Neural progenitor cell (in vitro differentiated cells): ENCODE measurements around a stretch of chr11.

GRCh38 chr11:63872022-63872874, 33.3 kb downstream of the MARK2 start:
- RAMPAGE, long total RNA = no peak

DNA sequence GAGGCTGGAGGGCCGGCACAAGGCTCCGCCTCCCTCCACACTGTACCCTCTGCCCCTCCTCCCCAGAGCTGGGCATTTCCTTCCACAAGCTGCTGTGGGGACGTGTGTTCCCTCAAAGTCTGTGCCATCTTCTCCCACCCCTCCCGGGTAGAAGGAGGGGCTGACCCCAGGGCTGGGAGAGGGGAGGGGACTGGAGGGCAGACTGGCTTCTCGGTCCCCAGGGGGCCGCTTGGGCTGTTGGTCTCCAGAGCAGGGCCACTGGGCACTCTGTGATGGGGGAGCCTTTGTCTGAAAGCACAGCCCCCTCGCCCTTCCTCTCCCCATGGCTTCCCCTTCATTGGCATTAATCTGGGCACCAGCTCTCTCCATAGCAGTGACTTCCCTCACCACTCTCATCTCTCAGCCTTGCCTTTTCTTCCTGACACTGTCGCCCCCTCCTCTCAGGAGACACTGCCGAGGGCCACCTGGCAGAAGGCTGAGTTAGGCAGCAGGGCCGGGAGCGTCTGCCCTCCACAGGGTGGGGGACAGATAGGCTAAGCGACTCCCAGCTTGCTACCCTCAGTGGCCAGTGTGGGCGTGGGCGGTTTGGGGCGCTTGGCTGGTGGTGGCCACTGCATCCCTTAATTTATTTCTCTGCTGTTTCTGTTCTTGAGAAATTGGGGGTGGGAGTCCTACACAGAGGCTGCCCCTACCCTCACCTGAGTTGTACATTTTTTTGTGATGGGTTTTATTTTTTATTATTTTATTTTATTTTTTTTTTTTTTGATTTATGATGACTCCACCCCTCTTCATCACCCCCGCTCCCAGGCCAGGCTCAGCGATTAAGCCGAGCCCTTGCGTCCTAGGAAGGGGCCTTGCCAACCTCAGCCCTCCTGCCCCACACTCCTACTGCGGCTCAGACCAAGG, 6.8 kb downstream of the RCOR2 start:
- RAMPAGE, long total RNA = no peak

DNA sequence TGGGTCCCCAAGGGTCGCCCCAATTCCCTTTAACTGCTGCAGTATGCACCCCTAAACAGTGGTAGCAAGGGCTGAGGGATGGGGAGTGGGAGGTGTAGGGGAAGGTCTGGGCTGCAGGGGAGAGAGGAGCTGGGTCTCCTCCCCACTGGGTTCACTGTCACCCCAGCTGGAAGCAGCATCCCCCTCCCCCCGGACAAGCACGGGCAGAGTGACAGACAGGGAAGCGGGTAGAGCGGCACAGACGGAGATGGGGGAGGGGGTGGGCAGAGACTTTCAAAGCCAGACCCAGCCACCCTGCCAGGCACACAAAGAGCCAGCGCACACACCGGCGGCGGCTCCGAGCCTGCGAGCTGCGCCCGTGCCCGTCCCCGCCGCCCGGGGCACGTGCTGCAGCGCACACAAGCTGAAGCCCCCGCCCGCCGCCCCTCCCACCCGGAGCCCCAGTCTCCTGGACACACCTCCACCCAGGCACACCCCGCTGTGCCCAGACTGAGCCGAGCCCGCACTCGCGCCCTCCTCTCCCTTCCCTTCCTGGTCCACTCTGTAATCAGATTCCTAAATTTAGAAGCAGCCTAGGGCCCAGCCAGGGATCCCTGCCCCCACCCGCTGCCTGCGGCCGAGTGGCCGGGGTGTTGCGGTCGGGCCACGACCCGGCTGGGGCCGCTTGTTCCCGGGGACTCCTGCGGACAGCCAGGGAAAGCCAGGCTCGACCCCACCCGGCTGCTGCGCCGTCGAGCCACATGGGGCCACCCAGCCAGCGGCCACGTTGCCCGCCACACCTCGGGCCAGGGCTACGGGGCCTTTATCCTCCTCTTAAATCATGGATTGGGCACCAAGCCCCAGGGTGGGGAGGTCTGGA, 966 bp upstream of the RCOR2 start:
- RAMPAGE, long total RNA = no peak

- RAMPAGE, long total RNA = no peak
These were observed 12.1 kb downstream of the OTUB1 start for GRCh38 chr11:63998113-63998901.

DNA sequence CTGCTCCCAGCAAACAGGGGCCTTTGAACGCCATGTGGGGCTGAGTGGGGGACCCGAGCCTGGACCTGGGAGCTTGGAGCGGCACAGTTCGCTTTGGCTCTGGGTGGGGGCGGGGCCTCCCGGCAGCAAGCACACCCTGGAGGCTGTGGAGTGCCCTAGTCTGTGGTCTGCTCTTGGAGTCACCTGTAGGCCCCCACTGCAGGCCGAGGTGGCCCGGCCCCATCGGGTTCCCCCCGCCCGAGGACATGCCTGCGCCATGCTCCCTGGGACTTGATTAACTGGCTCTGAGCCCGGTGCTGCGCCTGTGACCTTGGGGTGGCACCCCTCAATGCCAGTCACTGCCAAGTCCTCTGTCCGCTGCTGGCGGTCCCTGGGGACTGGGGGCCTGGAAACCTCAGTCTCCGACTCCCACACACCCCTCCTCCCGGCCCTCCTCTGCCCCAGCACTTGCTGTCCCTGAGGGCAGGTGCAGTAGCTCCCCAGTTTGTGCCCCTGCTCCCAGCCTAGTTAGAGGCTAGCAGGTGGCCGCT, 16.7 kb upstream of the FLRT1 start:
- RAMPAGE, long total RNA = no peak

DNA sequence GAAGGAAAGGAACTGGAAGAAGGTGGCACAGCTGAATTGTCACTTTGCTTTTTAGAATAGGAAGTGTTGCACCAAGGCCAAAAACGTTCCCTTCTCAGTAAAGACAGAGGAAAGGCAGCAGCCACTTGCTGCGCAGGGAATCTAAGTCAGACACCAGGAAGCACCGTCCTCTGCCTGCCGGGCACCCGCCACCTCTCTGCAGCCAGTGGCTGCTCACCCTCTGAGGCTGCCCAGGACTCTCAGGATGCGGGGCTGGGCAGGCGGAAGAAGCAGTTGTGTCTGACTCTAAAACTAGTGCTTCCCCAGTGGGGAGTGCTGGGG, 7.9 kb upstream of the FLRT1 start:
- RAMPAGE, long total RNA = no peak

DNA sequence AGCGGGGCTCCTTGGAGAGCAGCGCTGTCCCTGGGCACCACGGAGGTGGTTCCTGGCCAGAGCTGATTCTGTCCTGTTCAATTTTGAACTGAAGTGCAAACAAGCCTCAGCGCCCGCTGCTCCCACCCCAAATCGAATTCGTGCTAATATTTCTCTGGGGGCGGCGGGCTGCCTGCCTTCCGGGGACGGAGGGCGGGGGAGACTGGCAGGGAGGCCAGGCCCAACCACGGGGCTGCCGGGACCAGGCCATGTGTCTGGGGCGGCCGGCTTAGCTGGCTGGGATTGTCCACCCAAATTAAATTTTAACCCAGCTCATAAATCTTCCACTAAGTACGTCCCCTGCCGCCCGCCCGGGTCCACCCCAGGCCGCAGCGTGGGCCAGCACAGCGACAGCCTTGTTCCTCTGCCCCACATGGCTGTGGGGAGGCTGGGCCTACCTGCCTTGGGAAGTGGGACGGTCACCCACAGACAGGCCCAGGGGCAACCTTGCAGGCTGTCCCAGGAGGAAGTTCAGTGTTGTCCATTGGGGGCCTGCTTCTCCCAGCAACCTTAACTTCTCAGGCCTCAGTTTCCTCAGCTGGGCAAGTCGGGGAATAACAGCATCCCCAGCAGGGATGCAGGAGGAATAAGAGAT, 49.6 kb downstream of the FLRT1 start:
- RAMPAGE, long total RNA = no peak

DNA sequence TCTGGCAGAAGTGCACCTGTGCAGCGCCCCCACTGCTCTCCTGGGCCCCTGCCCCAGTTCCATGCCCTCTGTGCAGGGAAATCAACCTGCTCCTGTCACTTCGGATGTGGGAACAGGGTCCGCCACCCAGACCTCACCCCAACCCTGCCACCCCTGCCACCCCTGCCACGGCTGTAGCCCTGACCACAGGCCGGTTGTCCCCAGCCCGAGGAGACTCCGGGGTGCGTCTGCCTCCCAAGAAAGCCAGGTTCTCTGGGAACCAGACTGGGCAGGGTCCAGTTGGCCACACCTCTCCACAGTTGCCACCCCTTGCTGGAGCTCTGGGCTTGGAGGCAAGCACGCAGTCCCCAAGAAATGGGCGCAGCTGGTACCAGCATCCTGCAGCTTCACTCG, 51.5 kb downstream of the FLRT1 start:
- RAMPAGE, long total RNA = no peak

- RAMPAGE, long total RNA = no peak
These were observed 62.7 kb downstream of the FLRT1 start for GRCh38 chr11:64098396-64098826.

GRCh38 chr11:64205536-64206061, 922 bp upstream of the FERMT3 start:
- RAMPAGE, long total RNA = no peak

DNA sequence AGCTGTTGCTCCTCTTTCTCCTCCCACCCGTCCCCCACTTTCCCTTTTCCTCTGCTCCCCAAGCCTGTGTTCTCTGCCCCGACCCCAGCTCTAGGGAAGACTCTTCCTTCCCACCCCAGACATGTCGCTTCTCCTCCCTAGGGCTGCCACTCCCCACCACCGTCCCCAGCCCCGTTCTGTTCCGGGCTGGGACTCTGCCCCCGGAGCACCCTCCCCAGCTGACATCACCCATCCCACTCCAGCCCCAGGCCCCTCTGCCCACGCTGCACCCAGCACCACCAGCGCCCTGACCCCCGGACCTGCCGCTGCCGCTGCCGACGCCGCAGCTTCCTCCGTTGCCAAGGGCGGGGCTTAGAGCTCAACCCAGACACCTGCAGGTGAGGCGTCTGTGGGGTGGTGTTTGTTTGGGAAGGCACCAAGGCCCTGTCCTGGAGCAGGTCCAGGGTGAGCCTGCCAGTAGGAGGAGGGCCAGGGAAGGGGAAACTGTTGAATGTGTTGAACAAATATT, 2.9 kb downstream of the VEGFB start:
- RAMPAGE, long total RNA = no peak

- RAMPAGE, long total RNA = no peak
These were observed 13.0 kb downstream of the BAD start for GRCh38 chr11:64271310-64271966.

GRCh38 chr11:64305349-64305476, 111 bp upstream of the ESRRA start:
- RAMPAGE, long total RNA = no peak

GRCh38 chr11:64313557-64314071, 3.7 kb downstream of the TRMT112 start:
- RAMPAGE, long total RNA = no peak

DNA sequence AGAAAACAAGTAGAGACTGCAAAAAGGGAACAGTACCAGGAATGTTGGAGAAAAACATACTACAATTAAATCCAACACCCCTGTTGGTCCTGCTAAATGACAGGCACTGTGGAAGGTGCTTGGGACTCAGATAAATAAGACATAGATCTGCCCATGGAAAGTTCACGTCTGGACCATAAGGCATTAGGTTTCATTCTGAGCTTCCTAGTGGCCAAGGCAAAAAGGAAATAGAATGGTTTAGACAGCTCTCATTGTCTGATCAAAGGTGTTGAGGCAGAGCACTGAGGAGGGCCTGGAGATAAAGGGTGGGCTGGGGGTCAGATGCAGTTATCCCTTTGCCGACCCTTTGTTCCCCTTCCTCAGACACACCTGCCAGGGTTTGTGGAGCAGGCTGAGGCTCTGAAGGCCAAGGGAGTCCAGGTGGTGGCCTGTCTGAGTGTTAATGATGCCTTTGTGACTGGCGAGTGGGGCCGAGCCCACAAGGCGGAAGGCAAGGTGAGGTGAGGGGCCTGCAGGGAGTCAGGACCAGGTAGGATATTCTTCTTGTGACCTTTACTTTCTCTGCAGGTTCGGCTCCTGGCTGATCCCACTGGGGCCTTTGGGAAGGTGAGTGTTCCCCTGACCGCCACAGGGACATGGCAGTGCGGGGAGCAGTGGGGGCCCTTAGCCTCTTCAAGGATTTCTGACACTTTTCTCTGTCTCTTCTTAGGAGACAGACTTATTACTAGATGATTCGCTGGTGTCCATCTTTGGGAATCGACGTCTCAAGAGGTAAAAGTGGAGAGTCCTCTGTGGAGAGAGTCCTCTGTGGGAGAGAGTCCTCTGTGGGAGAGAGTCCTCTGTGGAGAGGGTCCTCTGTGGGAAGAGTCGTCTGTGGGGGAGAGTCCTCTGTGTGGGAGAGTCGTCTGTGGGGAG, 2.6 kb downstream of the PRDX5 start:
- RAMPAGE, long total RNA = no peak

DNA sequence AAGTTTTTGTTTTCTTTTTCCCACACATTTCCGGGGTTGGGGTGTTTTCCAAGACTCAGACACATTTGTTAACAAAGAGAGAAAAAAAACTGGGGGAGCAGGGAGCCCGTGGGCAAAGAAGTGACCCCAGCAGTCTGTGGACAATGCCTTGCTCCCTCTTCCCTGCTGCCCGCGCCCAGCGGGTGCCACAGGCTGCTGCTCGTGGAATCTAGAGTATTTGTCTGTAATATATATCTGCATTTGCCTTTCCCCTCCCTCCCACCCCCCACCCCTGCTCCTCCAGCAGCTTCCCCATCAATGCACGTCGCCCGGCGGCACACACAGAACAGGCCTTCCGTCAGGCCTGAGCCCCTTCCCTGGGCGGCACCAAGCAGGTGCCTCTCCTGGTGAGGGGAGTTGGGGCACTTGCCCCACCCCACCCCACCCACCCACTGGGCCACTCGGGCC, 15.2 kb downstream of the SLC22A12 start:
- RAMPAGE, long total RNA = no peak

GRCh38 chr11:64608462-64608960, 17.5 kb downstream of the SLC22A12 start:
- RAMPAGE, long total RNA = no peak

GRCh38 chr11:64742001-64742710, 1.8 kb downstream of the RASGRP2 start:
- RAMPAGE, long total RNA = no peak

- RAMPAGE, long total RNA = no peak
These were observed 2.0 kb upstream of the RASGRP2 start for GRCh38 chr11:64745696-64746522.

DNA sequence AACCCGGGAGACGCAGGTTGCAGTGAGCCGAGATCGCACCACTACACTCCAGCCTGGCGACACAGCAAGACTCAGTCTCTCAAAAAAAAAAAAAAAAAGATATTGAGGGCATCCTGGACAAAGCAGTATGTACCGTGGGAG, 3.6 kb downstream of the SF1 start:
- RAMPAGE, long total RNA = no peak